K562 (cell line): ENCODE measurements around a stretch of chr4.

DNA sequence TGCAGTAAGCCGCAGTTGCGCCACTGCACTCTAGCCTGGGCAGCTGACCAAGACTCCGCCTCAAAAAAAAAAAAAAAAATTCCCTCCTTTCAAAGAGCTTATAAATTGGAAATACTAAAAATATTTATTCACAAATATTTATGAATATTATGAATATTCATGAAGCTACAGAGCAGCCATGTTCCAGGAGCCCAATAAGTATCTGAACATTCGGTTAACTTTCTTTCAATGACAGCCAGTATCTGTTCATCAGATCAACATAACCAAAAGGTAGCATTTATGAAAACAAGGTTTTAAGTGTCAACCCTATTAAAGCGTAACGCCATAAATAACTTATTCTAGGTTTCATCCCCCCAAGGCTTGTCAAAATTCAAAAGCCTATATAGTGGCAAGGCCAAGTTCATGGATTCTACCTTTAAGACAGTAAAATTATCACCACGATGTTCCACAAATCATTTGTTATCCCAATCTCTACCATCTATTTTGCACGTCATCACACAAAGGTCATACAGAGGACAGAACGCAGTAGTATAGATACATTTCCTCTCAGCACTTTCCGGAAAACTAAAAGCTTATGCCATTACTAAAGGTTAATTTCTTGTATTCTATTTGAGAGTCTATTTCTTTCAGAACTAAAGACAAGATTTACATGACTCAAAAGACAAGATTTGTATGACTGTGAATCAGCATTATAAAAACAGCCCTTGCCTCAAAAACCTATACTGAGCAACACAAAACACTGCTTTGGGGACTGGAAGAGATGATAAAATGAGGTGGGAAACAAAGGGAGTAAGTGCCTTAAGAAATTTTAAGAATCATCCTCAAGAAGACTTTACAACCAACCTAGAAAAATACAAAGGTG, 7.9 kb downstream of the UBE2D3 start:
- RAMPAGE, long total RNA = no peak
- RRBS = no CpG with 5 or more reads among the region's 10 CpGs
PRO-cap:
- standard = no peak
- CoPRO, capped RNA only, 2 experiments = no peak in any of the 2 experiments
- CoPRO, capped and uncapped RNA, 2 experiments = no peak in any of the 2 experiments
- CoPRO, uncapped RNA only, 2 experiments = peak in 2 of 2 experiments; most common minus-strand start position 261 of the sequence (in 1)
CAGE:
- cytosol, long polyA plus RNA = no peak
- long polyA plus RNA = no peak
- nucleolus, long total RNA = no peak
- nucleus, long polyA plus RNA = no peak

- RAMPAGE, long total RNA = no peak
- RRBS = no CpG with 5 or more reads among the region's 12 CpGs
PRO-cap:
- standard = no peak
- CoPRO, capped RNA only, 2 experiments = no peak in any of the 2 experiments
- CoPRO, capped and uncapped RNA, 2 experiments = no peak in any of the 2 experiments
- CoPRO, uncapped RNA only, 2 experiments = peak in 1 of 2 experiments; most common plus-strand start chr4:102826579 (in 1)
CAGE:
- cytosol, long polyA plus RNA = no peak
- long polyA plus RNA = no peak
- nucleolus, long total RNA = no peak
- nucleus, long polyA plus RNA = no peak
Measured at GRCh38 chr4:102826459-102826635, 1.0 kb downstream of the UBE2D3 start.

- RAMPAGE, long total RNA = no peak
- RRBS = no CpG with 5 or more reads among the region's 7 CpGs
PRO-cap:
- standard = bidirectional peak, plus-strand start at chr4:102867729, minus-strand start at chr4:102867691
- CoPRO, capped RNA only, 2 experiments = no peak in any of the 2 experiments
- CoPRO, capped and uncapped RNA, 2 experiments = no peak in any of the 2 experiments
- CoPRO, uncapped RNA only, 2 experiments = no peak in any of the 2 experiments
CAGE:
- cytosol, long polyA plus RNA = no peak
- long polyA plus RNA = no peak
- nucleolus, long total RNA = no peak
- nucleus, long polyA plus RNA = no peak
Measured at GRCh38 chr4:102867603-102867917, 1.2 kb upstream of the CISD2 start.

GRCh38 chr4:104486997-104487480, 7.7 kb downstream of the CXXC4 start:
- RAMPAGE, long total RNA = no peak
- RRBS = no CpG with 5 or more reads among the region's 1 CpG
PRO-cap:
- standard = no peak
- CoPRO, capped RNA only, 2 experiments = no peak in any of the 2 experiments
- CoPRO, capped and uncapped RNA, 2 experiments = no peak in any of the 2 experiments
- CoPRO, uncapped RNA only, 2 experiments = no peak in any of the 2 experiments
CAGE:
- cytosol, long polyA plus RNA = no peak
- long polyA plus RNA = no peak
- nucleolus, long total RNA = no peak
- nucleus, long polyA plus RNA = no peak

DNA sequence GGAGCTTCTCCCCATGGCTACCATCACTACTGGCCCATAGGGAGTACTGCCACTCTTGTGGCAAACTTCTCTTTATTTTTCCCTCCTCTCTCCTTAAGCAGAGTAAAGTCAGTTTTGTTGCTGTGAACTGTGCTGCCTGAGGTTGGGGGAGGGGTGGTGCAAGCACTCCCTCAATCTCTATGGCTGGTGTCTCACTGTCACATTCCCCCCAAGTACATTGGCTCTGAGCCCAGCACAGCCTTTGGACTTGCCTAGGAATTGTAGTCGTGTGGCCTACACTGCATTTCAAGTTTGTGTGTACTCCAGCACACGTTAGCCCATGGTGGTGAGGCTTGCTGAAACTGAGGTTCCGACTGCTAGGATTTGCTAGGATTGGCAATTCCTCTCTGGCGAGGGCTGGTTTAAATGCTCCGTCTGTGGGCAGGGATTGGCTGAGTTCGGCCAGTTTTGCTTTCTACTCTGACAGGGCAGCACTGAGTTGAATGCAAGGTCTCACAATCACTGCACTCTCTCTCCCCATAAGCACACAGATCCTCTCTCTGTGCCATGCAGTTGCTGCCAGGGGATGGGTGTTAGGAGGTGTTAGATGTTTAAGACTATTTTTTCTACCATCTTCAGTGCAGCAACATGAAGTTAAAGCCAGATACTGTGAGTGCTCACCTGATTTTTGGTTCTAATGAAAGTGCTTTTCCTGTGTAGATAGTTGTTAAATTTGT, 121.8 kb upstream of the CXXC4 start:
- RAMPAGE, long total RNA = no peak
- RRBS = no CpG with 5 or more reads among the region's 6 CpGs
PRO-cap:
- standard = no peak
- CoPRO, capped RNA only, 2 experiments = no peak in any of the 2 experiments
- CoPRO, capped and uncapped RNA, 2 experiments = no peak in any of the 2 experiments
- CoPRO, uncapped RNA only, 2 experiments = no peak in any of the 2 experiments
CAGE:
- cytosol, long polyA plus RNA = no peak
- long polyA plus RNA = no peak
- nucleolus, long total RNA = no peak
- nucleus, long polyA plus RNA = no peak

DNA sequence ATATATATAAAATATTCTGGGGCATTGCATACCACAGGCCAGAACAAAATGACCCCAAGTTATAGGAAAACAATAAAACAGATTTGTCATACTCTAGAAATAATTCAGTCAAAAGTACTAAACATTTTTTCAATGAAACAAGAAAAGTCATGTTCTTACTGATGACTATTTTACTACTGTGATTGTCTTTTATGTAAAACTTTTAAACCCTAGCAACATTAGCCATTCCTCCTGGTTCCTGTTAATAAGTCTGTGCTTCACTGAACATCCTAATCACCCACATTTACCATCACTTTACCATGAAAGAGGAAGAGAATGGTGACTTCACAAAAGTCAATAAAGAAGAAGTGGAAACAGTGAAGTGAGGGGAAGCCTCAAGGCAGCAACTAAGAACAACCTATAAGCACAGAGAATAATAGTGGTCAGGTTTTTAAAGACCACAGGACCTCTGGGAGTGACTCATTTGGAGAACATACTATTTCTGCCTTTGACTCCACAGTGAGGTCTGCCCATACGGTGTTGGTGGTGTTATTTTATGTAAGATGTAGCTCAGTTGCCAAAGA, 86.2 kb upstream of the TET2 start:
- RAMPAGE, long total RNA = no peak
- RRBS = no CpG with 5 or more reads among the region's 1 CpG
PRO-cap:
- standard = no peak
- CoPRO, capped RNA only, 2 experiments = no peak in any of the 2 experiments
- CoPRO, capped and uncapped RNA, 2 experiments = no peak in any of the 2 experiments
- CoPRO, uncapped RNA only, 2 experiments = no peak in any of the 2 experiments
CAGE:
- cytosol, long polyA plus RNA = no peak
- long polyA plus RNA = no peak
- nucleolus, long total RNA = no peak
- nucleus, long polyA plus RNA = no peak

DNA sequence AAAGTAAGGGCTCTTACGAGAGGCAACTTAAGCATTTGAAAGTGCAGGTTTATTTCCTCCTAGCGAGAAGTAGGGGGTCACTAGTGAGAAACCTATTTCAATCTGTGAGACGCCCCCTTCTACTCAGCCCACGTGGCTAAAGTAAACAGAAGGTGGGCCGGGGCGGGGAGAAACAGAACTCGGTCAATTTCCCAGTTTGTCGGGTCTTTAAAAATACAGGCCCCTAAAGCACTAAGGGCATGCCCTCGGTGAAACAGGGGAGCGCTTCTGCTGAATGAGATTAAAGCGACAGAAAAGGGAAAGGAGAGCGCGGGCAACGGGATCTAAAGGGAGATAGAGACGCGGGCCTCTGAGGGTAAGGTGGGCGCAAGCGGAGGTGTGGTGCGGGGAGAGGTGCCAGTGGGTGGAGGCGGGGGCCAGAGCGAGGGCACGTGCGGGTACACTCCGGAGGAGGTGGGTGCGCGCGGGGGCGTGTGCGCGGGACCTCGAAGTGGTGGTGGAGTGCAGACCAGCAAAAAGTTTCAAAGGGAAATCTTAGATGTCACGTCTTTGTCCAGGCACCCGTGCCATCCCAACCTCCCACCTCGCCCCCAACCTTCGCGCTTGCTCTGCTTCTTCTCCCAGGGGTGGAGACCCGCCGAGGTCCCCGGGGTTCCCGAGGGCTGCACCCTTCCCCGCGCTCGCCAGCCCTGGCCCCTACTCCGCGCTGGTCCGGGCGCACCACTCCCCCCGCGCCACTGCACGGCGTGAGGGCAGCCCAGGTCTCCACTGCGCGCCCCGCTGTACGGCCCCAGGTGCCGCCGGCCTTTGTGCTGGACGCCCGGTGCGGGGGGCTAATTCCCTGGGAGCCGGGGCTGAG, 715 bp upstream of the TET2 start:
- RAMPAGE, long total RNA = no peak
- RRBS = 4% methylated on average over 19 of the region's 61 CpGs
PRO-cap:
- standard = unidirectional peak, plus-strand start at position 737 of the sequence
- CoPRO, capped RNA only, 2 experiments = peak in 1 of 2 experiments; most common plus-strand start position 723 of the sequence (in 1); most common minus-strand start position 719 of the sequence (in 1)
- CoPRO, capped and uncapped RNA, 2 experiments = no peak in any of the 2 experiments
- CoPRO, uncapped RNA only, 2 experiments = no peak in any of the 2 experiments
CAGE:
- cytosol, long polyA plus RNA = no peak
- long polyA plus RNA = no peak
- nucleolus, long total RNA = no peak
- nucleus, long polyA plus RNA = no peak

GRCh38 chr4:105149609-105150091, 3.0 kb downstream of the TET2 start:
- RAMPAGE, long total RNA = no peak
- RRBS = no CpG with 5 or more reads among the region's 1 CpG
PRO-cap:
- standard = no peak
- CoPRO, capped RNA only, 2 experiments = no peak in any of the 2 experiments
- CoPRO, capped and uncapped RNA, 2 experiments = no peak in any of the 2 experiments
- CoPRO, uncapped RNA only, 2 experiments = no peak in any of the 2 experiments
CAGE:
- cytosol, long polyA plus RNA = no peak
- long polyA plus RNA = no peak
- nucleolus, long total RNA = no peak
- nucleus, long polyA plus RNA = no peak

DNA sequence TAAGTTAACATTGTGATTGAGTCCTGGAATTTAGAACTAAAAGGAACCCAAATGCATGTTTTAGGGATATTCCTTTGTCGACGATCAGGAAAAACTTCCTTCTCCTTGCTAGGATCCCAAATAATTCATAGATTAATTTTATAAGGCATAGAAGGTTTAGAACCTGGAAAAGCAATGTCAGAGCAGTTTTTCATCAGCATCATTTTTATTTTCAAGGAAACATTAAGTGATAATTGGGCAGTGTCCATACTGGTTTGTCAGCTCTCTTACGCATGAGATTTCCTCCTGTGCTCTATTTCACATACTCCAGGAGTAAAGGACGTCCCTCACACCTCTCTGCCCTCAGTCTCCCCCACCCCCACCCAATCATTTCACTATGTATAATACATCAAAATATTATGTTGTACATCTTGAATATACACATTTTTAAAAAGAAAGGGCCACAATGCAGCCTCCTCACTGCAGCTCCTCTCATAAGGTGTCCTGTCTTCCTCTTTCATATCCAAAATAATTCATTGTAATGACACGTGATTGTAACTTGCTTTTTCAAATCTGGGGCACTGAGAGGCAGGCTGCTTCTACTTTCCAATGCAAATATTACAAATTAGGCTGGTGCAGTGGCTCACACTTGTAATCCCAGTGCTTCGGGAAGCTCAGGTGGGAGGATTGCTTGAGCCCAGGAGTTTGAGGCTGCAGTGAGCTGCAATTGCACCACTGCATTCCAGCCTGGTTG, 34.3 kb downstream of the ARHGEF38 start:
- RAMPAGE, long total RNA = no peak
- RRBS = no CpG with 5 or more reads among the region's 6 CpGs
PRO-cap:
- standard = no peak
- CoPRO, capped RNA only, 2 experiments = no peak in any of the 2 experiments
- CoPRO, capped and uncapped RNA, 2 experiments = no peak in any of the 2 experiments
- CoPRO, uncapped RNA only, 2 experiments = no peak in any of the 2 experiments
CAGE:
- cytosol, long polyA plus RNA = no peak
- long polyA plus RNA = no peak
- nucleolus, long total RNA = no peak
- nucleus, long polyA plus RNA = no peak

DNA sequence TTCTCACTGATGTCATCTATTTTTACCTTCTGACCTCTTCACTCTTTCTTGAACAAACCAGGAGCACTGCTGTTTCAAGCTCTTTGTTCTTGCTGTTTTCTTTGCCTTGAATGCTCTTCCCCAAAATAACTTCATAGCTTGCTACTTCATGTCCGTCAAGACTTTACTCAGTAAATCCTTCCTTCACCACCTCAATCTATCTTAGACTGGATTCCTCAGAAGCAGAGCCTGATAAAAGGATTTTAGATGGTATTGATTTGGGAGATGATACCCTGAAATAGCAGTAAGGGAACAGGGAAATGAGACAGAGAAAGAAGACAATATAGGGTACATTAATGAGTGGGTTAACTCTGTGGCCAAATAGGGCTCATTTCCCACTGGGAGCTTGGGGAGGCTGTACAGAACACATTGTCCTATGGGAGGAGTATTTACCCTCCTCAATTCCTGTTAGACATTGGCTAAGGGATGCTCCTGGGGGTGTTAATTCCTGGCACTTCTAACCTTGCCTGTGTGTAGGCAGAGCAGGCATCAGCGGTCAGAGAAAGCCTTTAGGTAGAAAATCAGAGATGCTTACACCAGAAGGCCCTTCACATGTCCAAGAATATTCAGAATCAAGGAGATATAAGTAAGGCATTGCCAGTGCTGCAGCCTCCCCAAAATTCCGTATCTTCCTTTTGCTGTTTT, 48.9 kb downstream of the ARHGEF38 start:
- RAMPAGE, long total RNA = no peak
- RRBS = no CpG with 5 or more reads among the region's 3 CpGs
PRO-cap:
- standard = no peak
- CoPRO, capped RNA only, 2 experiments = no peak in any of the 2 experiments
- CoPRO, capped and uncapped RNA, 2 experiments = no peak in any of the 2 experiments
- CoPRO, uncapped RNA only, 2 experiments = no peak in any of the 2 experiments
CAGE:
- cytosol, long polyA plus RNA = no peak
- long polyA plus RNA = no peak
- nucleolus, long total RNA = no peak
- nucleus, long polyA plus RNA = no peak

DNA sequence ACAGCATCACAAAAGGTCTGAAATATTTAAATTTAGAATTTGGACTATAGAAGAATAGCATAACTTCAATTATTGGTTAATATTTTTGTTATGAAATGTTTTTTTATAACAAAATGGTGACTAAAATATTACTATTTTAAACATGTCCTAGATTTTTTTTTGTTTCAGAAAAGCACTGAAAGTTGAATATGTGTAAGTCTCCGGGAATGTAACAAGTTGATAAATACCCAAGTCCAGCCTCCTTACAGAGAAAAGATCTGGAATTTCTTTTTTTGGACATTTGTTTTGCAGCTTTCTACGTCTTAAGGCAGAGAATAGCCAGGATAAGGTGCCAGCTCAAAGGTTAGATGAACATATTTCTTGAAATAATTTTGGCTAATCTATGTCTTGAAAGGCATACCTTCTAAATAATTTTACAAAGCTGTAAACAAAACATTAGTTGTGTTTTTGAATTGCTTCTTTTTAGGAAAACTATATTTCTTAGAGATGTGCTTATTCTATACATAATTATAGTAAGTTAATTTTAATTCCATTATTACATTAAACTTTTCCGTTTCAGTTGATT, 16.7 kb downstream of the NPNT start:
- RAMPAGE, long total RNA = no peak
- RRBS = no CpG with 5 or more reads among the region's 3 CpGs
PRO-cap:
- standard = no peak
- CoPRO, capped RNA only, 2 experiments = no peak in any of the 2 experiments
- CoPRO, capped and uncapped RNA, 2 experiments = no peak in any of the 2 experiments
- CoPRO, uncapped RNA only, 2 experiments = no peak in any of the 2 experiments
CAGE:
- cytosol, long polyA plus RNA = no peak
- long polyA plus RNA = no peak
- nucleolus, long total RNA = no peak
- nucleus, long polyA plus RNA = no peak

GRCh38 chr4:107719242-107719851, 687 bp downstream of the PAPSS1 start:
- RAMPAGE, long total RNA = no peak
- RRBS = no CpG with 5 or more reads among the region's 18 CpGs
PRO-cap:
- standard = no peak
- CoPRO, capped RNA only, 2 experiments = no peak in any of the 2 experiments
- CoPRO, capped and uncapped RNA, 2 experiments = no peak in any of the 2 experiments
- CoPRO, uncapped RNA only, 2 experiments = no peak in any of the 2 experiments
CAGE:
- cytosol, long polyA plus RNA = no peak
- long polyA plus RNA = no peak
- nucleolus, long total RNA = no peak
- nucleus, long polyA plus RNA = no peak

GRCh38 chr4:107824188-107824377, 649 bp upstream of the SGMS2 start:
- RAMPAGE, long total RNA = no peak
- RRBS = no CpG with 5 or more reads among the region's 5 CpGs
PRO-cap:
- standard = no peak
- CoPRO, capped RNA only, 2 experiments = no peak in any of the 2 experiments
- CoPRO, capped and uncapped RNA, 2 experiments = no peak in any of the 2 experiments
- CoPRO, uncapped RNA only, 2 experiments = no peak in any of the 2 experiments
CAGE:
- cytosol, long polyA plus RNA = no peak
- long polyA plus RNA = no peak
- nucleolus, long total RNA = no peak
- nucleus, long polyA plus RNA = no peak

- RAMPAGE, long total RNA = no peak
- RRBS = no CpG with 5 or more reads among the region's 7 CpGs
PRO-cap:
- standard = no peak
- CoPRO, capped RNA only, 2 experiments = no peak in any of the 2 experiments
- CoPRO, capped and uncapped RNA, 2 experiments = no peak in any of the 2 experiments
- CoPRO, uncapped RNA only, 2 experiments = no peak in any of the 2 experiments
CAGE:
- cytosol, long polyA plus RNA = no peak
- long polyA plus RNA = no peak
- nucleolus, long total RNA = no peak
- nucleus, long polyA plus RNA = no peak
Measured at GRCh38 chr4:107862396-107863267, 37.9 kb downstream of the SGMS2 start.

DNA sequence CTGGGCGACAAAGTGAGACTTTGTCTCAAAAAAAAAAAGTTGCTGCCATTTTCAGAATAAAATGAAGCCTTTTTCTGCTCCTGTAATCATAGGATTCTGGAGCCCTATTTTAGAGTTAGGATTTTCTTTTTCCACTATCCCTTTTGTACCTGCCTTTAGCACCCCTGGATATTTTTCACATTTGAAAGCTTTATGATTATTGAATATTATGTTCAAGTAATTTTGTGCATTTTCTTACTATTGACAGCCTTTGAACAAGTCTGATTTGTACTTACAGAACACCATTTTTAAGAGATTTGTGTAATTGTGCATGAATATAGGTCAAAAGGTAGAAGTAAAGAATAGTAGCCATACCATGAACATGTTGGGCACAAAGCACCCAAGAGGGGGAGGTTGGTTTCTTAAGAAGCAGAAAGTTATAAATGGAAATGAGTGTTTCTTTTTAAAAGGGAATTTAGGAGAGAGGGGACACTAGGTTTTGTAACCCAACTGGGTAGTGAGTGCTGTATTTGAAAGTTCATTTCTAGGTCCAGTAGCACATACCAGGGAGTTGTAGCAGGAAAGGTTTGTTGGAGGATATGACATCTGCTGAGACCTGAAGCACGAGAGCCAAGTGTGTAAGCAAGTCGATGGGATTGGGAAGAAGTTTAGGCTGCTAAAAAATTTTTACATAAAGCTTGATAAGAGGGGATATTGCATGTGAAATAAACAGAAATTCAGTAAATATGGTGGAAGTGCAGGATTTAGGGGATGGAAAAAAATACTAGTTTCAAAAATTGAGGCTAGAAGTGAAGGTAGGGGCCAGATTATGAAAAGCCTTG, 44.2 kb downstream of the SGMS2 start:
- RAMPAGE, long total RNA = no peak
- RRBS = no CpG with 5 or more reads among the region's 3 CpGs
PRO-cap:
- standard = no peak
- CoPRO, capped RNA only, 2 experiments = no peak in any of the 2 experiments
- CoPRO, capped and uncapped RNA, 2 experiments = no peak in any of the 2 experiments
- CoPRO, uncapped RNA only, 2 experiments = no peak in any of the 2 experiments
CAGE:
- cytosol, long polyA plus RNA = no peak
- long polyA plus RNA = no peak
- nucleolus, long total RNA = no peak
- nucleus, long polyA plus RNA = no peak

DNA sequence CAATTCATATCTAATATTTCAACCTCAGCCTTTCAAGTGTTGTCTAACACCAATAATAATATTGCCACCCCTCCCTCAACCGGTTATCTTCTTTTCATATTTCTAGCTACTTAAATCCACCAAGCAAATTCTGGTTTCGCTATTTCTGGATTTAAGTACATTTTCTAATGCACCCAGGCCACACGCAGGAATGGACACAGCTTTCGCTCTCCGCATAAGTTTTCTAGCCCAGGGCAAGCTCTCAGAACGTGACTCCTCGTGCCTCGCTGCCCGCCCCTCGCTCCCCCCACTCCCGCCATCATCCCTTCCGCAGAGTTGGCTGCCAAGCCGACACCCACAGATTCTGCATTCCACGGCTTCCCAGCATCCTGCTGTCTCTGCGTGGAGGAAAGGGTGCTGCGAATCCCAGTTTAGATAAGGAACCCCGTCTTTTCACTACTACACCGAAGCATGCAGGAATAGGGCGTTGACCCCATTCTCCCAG, 672 bp upstream of the CYP2U1 start:
- RAMPAGE, long total RNA = no peak
- RRBS = no CpG with 5 or more reads among the region's 19 CpGs
PRO-cap:
- standard = no peak
- CoPRO, capped RNA only, 2 experiments = no peak in any of the 2 experiments
- CoPRO, capped and uncapped RNA, 2 experiments = no peak in any of the 2 experiments
- CoPRO, uncapped RNA only, 2 experiments = no peak in any of the 2 experiments
CAGE:
- cytosol, long polyA plus RNA = no peak
- long polyA plus RNA = no peak
- nucleolus, long total RNA = no peak
- nucleus, long polyA plus RNA = no peak

DNA sequence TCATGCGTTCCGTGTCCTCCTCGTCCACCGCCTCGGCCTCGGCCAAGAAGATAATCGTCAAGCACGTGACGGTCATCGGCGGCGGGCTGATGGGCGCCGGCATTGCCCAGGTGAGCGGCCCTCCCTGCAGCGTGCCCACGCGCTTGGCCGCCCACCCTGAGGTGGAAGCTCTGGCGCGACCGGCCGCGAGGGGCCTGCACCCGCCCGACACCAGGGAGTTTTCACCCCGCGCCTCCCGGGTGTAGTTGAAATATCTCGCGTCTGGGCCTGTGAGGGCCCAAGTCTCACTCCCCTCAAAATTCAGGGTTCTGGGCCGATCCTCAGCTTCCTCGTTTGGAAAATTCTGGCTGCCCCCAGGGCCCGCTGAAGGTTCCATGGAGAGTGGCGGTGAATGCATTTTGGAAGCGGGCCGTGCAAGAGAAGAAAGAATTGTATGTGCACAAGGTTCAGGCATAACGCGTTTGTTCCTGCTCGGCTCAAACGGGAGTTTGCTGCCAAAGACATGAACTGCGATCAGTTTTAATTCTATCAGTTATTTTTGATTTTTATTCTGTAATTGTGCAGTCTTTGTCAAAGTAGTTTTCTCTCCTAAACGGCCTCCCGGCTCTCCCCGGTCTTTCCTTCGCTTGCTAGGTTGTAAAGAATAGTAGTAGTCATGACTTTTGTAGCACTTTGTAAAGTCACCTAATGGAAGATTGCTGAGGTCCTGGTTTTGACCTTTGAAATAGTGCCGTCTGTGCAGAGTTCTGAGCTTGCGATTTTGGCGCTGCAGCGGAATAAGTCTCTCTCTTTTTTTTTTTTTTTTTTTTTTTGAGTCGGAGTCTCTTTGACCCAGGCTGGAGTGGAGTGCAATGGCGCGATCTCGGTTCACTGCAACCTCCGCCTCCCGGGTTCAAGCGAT, 516 bp downstream of the HADH start:
- RAMPAGE, long total RNA = no peak
- RRBS = 1% methylated on average over 14 of the region's 57 CpGs
PRO-cap:
- standard = no peak
- CoPRO, capped RNA only, 2 experiments = no peak in any of the 2 experiments
- CoPRO, capped and uncapped RNA, 2 experiments = no peak in any of the 2 experiments
- CoPRO, uncapped RNA only, 2 experiments = no peak in any of the 2 experiments
CAGE:
- cytosol, long polyA plus RNA = no peak
- long polyA plus RNA = no peak
- nucleolus, long total RNA = no peak
- nucleus, long polyA plus RNA = no peak

DNA sequence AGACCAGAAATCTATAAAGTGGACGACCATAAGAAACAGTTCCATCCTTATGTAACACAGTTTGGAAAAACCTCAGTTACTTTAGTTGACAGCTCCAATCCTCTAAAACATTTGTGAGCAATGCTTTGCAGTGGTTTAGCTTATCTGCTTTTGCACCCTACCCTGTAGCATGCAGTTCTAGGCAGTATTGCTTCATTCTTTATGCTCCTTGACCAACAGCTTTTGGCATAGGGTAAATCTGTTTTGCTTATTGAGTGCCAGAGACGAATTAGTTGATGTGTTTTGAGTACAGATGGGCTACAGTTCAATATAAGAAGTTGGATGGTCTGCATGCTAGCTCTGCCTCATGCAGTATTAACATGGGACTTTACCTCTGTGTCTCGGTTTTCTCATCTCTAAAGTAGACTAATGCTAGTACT, 2.6 kb downstream of the HADH start:
- RAMPAGE, long total RNA = no peak
- RRBS = no CpG with 5 or more reads among the region's 3 CpGs
PRO-cap:
- standard = no peak
- CoPRO, capped RNA only, 2 experiments = no peak in any of the 2 experiments
- CoPRO, capped and uncapped RNA, 2 experiments = no peak in any of the 2 experiments
- CoPRO, uncapped RNA only, 2 experiments = no peak in any of the 2 experiments
CAGE:
- cytosol, long polyA plus RNA = no peak
- long polyA plus RNA = no peak
- nucleolus, long total RNA = no peak
- nucleus, long polyA plus RNA = no peak